A549 (cell line): ENCODE measurements around a stretch of chr14.

GRCh38 chr14:100109519-100109905, 44.3 kb downstream of the EVL start:
- PRO-cap, result no peak
CAGE:
- cytosol, long polyA plus RNA, result no peak
- long polyA plus RNA, result no peak
- nucleus, long polyA plus RNA, result no peak

GRCh38 chr14:100137503-100137900, 21.9 kb downstream of the DEGS2 start:
- PRO-cap, result no peak
CAGE:
- cytosol, long polyA plus RNA, result no peak
- long polyA plus RNA, result no peak
- nucleus, long polyA plus RNA, result no peak

GRCh38 chr14:100192609-100193455, 33.4 kb upstream of the DEGS2 start:
- PRO-cap, result bidirectional peak, plus-strand start at chr14:100193266, minus-strand start at chr14:100192928
CAGE:
- cytosol, long polyA plus RNA, result no peak
- long polyA plus RNA, result no peak
- nucleus, long polyA plus RNA, result no peak

DNA sequence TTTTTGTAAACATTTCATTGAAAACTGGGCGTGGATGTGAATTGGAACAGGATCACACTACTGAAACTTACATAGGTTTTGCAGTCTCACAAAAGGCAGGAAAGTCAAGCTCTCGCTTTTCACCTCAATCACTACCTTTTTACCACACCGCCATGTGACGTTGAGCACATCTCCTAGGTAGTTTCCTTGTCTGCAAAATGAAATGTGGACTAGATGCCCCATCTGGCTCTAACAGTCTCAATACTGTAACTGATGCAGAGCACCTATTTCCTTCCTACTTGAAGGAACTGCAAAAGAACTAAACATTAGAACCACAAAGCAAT, 4.4 kb upstream of the YY1 start:
- PRO-cap, result no peak
CAGE:
- cytosol, long polyA plus RNA, result no peak
- long polyA plus RNA, result no peak
- nucleus, long polyA plus RNA, result no peak

DNA sequence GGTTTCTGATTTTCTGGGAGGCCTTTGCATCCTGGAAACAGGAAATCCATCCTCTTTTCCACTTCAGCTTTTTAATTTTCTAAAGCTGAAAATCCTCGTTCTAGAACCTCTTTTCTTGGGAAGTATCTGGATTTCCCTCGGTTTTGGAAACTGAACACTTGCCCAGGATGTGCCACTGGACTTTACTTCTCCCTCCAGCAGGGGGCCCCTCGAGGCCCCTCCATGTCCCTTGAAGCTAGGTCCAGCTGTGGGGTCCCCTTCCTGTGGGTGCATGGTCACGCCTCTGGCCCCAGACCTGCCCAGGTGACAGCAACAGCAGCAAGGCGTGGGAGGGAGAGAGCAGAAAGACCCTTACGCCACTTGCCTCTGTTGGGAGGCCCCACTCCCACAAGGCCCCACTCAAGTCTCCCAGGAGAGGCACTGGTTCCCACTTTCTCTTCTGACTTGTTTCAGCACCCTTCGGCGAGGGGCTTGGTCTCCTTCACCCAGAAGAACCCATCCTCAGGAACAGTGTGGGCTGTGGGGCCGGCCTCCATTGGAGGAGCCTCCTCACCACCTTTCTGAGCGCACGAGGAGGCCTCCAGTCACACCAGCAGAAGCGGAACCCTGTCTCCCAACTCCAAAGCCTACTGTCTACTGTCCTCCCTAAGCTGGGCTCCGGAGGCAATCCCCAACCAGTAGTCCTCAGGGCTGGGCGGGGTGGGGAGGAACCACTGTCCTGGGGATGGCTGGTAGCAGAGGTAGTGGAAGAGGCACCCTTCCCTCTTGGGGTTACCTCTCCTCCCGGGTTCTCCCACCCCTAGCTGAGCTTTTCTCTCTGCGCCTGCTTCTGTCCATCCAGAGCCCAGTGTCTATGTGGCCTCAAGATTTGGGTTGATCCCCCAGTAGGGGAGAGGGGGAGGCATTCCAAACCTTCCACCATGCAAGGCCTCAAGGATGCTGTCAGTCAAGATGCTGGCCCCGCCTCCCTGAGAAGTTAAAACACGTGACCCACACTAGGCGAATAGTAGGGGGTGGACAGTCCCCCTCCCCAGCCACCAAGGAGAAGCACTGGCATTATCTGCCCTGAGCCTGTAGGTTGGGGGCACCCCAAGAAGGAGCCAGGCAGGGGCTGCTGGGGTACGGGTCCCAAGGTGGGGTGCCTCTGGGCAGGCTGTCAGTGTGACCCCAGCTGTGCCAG, 2.8 kb downstream of the SLC25A29 start:
- PRO-cap, result no peak
CAGE:
- cytosol, long polyA plus RNA, result no peak
- long polyA plus RNA, result no peak
- nucleus, long polyA plus RNA, result no peak

GRCh38 chr14:100376830-100377428, 644 bp downstream of the WDR25 start:
- PRO-cap, result no peak
CAGE:
- cytosol, long polyA plus RNA, result no peak
- long polyA plus RNA, result no peak
- nucleus, long polyA plus RNA, result no peak

DNA sequence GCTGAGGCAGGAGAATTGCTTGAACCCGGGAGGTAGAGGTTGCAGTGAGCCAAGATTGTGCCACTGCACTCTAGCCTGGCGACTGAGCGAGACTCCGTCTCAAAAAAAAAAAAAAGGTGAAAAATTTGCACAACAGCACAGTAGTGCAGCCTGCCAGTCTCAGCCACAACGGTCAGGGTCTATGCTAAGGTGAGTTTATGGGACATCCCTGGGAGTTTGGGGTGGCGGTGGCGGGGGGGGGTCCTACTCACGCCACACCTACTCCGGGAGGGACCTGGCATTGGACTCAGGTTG, 42.2 kb downstream of the WDR25 start:
- PRO-cap, result no peak
CAGE:
- cytosol, long polyA plus RNA, result no peak
- long polyA plus RNA, result no peak
- nucleus, long polyA plus RNA, result no peak

DNA sequence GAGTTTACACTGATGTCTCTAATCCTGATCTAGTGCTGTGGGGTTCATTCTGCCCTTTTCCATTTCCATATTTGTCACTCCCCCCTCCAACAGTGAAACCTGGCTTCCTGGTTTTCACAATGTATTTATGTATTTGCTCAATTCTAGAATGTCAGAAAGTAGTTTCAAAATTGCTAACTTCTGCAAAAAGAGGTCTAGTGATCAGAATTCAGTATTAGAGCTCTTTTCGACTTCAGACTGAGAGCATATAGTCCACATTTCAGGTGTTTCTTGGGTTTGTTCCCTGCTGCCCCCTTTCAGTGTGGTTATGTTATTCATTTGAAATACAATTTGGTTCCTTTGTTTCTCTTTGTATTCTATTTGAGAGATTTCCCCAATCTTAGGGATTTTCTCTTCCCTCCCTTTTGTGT, 58.0 kb downstream of the WDR25 start:
- PRO-cap, result no peak
CAGE:
- cytosol, long polyA plus RNA, result no peak
- long polyA plus RNA, result no peak
- nucleus, long polyA plus RNA, result no peak

DNA sequence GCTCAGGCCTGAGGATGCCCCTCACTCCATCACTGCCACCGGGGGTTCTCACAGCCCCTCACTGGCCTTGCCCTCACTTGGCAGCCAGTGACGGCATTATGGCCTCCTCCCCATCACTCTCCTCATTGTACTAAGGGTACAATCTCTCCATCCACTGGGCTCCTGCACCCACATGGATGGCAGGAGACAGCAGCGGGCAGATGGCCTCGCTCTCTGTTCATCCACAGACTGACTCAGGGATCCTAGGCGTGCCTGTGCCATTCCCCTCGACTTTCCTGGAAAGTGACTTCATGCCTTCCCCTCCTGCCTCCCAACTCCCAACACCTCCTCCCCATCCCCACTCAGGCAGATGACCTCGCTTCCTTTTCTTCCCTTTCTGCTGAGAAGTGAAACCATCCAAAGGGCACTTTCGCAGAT, 29.7 kb downstream of the BEGAIN start:
- PRO-cap, result no peak
CAGE:
- cytosol, long polyA plus RNA, result no peak
- long polyA plus RNA, result no peak
- nucleus, long polyA plus RNA, result no peak

DNA sequence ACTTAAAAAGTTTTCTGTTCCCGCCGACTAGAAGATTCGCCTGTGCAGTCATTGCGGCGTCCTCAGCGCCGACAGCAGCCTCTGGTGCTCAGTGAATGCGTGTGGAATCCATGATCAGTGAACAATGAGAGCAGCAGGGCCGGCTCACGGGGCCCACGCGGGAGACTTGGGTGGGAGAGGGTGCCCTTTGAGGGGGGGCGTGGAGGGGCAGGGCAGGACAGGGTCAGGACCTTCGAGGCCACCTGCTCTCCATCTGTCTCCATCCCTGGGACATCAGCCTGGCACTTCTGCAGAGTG, 24.4 kb downstream of the BEGAIN start:
- PRO-cap, result no peak
CAGE:
- cytosol, long polyA plus RNA, result no peak
- long polyA plus RNA, result no peak
- nucleus, long polyA plus RNA, result no peak

DNA sequence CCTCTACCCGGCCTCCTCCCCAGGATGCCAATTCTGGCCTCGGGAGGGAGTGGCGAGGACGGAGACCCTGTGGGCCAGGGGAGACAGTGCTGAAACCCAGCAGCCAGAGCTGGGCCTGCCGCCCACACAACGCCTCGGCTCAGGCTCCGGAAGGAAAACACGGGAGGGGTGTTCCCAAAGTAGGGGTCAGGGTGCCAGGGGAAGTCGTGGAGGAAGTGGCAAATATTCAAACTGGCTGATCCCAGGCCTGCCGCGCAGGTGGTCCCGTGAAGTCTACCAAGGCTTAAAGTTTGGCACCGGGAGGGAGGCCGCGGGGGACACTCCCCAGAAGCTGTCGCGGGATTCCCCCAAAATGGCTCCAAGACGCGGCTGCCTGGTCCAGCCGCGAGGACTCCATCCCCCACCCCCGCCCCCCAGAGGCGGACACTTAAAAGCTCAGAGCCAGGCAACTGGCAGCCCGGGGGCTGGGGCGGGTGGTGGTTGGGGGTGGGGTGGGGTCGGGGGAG, 20.1 kb downstream of the BEGAIN start:
- PRO-cap, result no peak
CAGE:
- cytosol, long polyA plus RNA, result no peak
- long polyA plus RNA, result no peak
- nucleus, long polyA plus RNA, result no peak

- PRO-cap, result no peak
CAGE:
- cytosol, long polyA plus RNA, result no peak
- long polyA plus RNA, result no peak
- nucleus, long polyA plus RNA, result no peak
Measured at GRCh38 chr14:100696604-100697173, 30.0 kb upstream of the DLK1 start.

DNA sequence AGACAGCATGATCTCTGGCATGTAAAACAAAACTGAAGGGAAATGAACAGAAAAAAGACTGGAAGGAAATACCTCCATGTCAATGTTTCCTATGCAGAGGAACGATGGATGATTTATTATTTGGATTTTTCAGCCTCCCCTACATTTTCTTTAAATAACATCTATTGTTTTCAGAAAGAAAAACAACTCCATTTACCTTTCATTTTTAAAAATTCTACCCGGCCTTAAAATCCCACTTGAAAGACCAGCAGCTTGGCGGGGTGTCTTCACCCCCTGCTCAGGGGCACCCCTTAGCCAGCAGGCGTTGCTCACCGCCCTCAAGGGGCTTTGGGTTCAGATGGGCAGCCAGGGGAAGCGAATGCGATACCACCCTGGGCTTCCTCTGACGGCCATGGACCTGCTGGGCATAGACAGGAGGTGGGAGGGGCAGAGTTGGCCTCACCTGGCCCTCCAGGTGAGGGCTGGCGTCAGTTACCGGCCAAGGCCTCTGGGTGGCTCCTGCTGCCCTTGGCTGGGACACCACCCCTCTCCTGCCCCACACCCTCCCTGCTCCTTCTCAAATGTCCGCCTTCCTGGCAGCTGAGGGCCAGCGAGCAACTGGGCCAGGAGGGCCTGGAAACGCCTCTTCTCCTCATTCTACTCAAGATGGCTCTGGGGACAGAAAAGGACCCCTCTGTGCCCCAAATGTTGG, 18.5 kb upstream of the DLK1 start:
- PRO-cap, result no peak
CAGE:
- cytosol, long polyA plus RNA, result no peak
- long polyA plus RNA, result no peak
- nucleus, long polyA plus RNA, result no peak

- PRO-cap, result no peak
CAGE:
- cytosol, long polyA plus RNA, result no peak
- long polyA plus RNA, result no peak
- nucleus, long polyA plus RNA, result no peak
Measured at GRCh38 chr14:100709770-100710257, 16.9 kb upstream of the DLK1 start.

- PRO-cap, result no peak
CAGE:
- cytosol, long polyA plus RNA, result no peak
- long polyA plus RNA, result no peak
- nucleus, long polyA plus RNA, result no peak
Measured at GRCh38 chr14:100828988-100829958, 74.2 kb downstream of the RTL1 start.

- PRO-cap, result no peak
CAGE:
- cytosol, long polyA plus RNA, result no peak
- long polyA plus RNA, result no peak
- nucleus, long polyA plus RNA, result no peak
Measured at GRCh38 chr14:100898700-100899286, 4.7 kb downstream of the RTL1 start.

- PRO-cap, result no peak
CAGE:
- cytosol, long polyA plus RNA, result no peak
- long polyA plus RNA, result no peak
- nucleus, long polyA plus RNA, result no peak
Measured at GRCh38 chr14:101005401-101006002, 102.0 kb upstream of the RTL1 start.

GRCh38 chr14:101364095-101364514, 397.4 kb upstream of the PPP2R5C start:
- PRO-cap, result no peak
CAGE:
- cytosol, long polyA plus RNA, result no peak
- long polyA plus RNA, result no peak
- nucleus, long polyA plus RNA, result no peak

DNA sequence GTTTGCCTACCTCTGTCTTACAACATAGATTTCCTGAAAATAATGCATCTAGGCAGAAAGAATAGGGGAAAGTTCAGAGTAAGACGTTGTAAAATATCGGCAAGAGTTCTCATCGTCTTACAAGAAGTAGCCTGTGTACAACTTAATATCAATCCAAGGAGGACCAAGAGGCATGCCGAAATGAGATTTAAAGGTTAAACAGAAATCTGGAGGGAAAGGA, 355.9 kb upstream of the PPP2R5C start:
- PRO-cap, result no peak
CAGE:
- cytosol, long polyA plus RNA, result no peak
- long polyA plus RNA, result no peak
- nucleus, long polyA plus RNA, result no peak

DNA sequence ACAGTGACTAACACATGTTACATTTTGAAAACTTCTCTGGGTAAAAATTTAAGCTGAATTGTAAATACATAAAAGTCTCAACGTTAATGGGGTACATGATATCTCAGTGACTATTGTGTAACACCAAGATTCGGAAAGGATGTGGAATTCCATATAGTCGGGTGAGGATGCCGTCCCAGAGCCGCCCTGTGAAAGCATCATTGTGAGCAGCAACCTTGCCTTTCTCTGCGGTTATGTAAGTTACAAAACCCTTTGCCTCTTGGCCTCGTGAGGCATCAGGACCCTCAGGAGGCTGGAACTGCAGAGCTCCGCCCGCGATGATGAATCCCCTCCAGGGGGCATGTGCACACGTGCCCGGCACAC, 285.7 kb upstream of the PPP2R5C start:
- PRO-cap, result no peak
CAGE:
- cytosol, long polyA plus RNA, result no peak
- long polyA plus RNA, result no peak
- nucleus, long polyA plus RNA, result no peak